ENCODE measurements around a stretch of chr2.

- PRO-cap = no peak
Observed at GRCh38 chr2:202292517-202293469, 27.2 kb downstream of the NOP58 start.

GRCh38 chr2:202300003-202300481 is 34.5 kb downstream of the NOP58 start:
- PRO-cap = no peak

- PRO-cap = no peak
Observed at GRCh38 chr2:202555925-202556687, 78.7 kb upstream of the FAM117B start.

GRCh38 chr2:202638102-202638375 is 3.3 kb downstream of the FAM117B start:
- PRO-cap = no peak

GRCh38 chr2:202805996-202806502 is 65.5 kb downstream of the ICA1L start:
- PRO-cap = no peak

DNA sequence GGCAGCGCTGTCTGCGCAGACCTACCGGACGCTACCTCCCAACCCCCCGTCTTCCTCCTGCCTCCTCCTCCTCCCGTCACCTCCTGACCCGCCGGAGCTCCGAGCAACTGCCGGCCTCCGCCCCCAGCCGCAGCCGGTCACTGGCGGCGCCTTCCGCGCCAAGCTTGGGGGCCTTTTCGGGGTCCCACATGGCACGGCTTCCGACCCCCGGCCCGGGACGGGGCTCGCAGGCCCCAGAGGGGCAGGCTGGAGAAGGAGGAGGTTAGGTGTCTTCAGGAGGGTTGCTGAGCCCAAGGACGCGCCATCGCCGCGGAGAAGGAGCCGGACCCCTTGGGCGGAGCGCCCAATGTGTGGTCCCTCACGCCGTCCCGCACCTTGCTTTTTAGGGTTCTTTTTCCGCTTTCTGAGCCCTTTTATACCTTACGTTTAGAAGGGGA is 372 bp downstream of the CARF start:
- PRO-cap = unidirectional peak, minus-strand start at position 85 of the sequence

DNA sequence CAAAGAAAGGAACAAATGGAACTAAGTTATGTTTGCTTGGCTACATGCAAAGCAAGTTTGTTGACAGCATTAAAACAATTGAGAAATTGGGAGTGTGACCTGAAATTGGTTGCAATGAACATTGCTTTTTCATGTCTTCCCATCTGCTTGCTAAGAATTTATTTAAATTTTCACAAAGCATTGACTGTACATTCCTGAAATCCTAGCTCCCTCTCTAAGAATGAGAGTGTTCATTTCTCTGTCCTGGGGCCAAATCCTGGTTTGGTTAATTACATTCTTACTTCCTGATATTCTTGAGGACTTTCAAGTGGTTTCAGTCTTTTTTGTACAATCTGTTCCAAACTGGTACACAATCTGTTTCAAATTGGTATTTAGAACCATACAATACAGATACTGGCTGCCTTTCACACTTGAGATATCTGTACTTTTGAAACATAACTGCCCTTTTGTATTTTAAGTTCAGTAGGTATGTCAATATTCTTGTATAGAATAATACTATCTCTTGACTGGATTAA is 1.1 kb upstream of the RAPH1 start:
- PRO-cap = no peak

- PRO-cap = no peak
Observed at GRCh38 chr2:203604049-203604452, 69.0 kb upstream of the RAPH1 start.

DNA sequence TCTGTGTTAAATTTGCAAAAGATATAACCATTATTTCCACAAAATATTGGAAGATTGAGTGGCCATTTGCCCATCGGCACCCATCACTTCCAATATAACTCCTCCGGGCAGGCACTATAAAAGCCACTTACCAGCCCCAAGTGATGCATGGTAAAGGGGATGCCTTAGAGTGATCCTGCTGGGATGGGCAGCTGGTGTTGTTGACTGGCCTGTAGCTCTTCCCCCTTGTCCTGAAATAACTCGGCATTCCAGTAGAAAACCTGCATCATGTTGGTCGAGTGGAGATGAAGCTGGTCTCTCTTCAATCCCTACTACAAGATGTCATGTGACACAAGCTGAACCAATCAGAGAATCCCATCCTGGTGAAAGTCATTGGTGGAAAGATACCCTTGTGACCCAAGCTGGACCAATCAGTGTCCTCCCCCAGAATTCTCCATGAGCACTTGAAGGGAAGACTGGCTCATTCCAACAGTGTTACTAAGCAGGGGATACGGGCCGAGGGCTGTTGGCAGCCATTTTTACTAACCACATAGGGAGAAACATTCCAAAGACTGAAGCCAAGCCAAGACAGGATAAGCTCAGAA is 298.2 kb downstream of the ICOS start:
- PRO-cap = no peak

- PRO-cap = no peak
Observed at GRCh38 chr2:205253186-205253781, 429.0 kb upstream of the NRP2 start.

GRCh38 chr2:205565732-205566553 is 116.4 kb upstream of the NRP2 start:
- PRO-cap = no peak

DNA sequence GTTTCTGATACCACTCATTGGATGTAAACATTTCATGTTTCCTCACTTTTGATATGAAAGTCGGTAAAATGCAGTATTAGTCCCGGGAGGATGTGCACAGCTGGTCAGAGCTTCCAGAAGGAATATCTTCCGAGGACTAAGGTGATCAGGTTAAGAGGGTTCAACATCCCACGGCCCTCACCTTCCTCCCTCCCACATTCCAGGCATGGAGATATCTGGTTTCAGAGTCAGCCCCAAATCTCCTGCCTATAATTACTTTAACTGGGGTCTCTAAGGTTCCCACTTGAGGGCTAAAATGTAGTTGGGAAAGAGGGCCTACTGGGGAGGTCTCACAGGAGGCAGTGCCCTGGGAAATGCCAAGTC is 65.9 kb upstream of the NRP2 start:
- PRO-cap = no peak

- PRO-cap = no peak
Observed at GRCh38 chr2:205683600-205684715, 1.7 kb downstream of the NRP2 start.

- PRO-cap = no peak
Observed at GRCh38 chr2:205703935-205704532, 21.7 kb downstream of the NRP2 start.

DNA sequence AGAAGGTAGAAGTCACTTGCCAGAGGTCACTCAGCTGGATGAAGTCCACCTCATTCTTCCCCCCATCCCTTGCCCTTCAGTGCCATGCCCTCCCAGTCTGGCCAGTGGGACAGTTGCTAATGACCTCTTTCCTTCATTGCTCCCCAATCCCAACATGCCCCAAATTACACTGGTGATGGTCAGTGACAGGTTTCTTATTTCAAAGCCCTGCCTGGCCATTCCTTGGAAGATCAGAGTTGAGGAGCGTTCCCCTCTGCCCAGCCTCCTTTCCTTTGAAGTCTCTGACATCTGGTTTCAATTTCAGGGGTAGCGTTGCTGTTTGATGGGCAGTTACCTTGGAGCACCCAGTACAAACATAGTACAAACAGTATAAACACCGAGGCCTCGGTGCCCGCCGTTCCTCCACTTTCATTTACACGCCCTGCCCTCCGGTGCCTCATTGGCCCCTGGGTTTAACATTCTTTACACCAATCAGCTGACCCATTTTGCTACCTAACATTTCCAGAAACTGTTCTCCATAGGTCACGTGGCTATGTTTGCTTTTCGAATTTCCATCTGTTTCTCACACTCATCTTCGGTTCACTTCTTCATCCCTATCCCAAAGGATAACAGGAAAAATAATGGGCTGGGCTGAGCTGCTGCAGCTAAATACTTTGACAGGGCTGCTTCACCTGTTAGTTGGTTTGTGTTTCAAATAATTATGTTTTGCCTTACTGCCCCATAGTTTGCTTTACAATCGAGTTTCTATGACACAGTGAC is 65.6 kb downstream of the NRP2 start:
- PRO-cap = bidirectional peak, plus-strand start at position 405 of the sequence, minus-strand start at position 274 of the sequence; unidirectional peak, minus-strand start at position 414 of the sequence

DNA sequence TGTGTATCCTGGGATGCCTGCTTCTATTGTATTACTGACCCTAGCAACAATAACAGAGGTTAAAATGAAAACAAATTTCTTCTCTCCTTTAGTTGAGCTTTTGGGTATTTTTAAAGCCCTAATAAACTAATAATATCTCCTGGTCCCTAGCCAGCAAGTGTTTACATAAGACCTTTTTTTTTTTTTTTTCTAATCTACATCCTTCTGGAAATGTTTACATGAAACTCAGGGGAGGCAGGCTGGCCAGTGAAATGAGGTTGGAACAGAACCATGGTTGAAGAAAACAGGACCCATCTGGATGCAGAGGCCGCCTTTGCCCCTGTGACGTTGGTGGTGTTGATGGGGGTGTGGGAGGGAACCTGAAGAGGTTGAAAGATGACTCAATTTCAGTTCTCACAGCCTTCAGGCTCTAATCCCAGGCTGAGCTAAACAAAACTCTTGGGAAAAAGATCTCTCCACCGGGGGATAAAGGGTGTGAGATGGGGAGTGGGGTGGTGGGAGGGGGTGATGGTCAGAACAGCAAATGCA is 118.5 kb downstream of the NRP2 start:
- PRO-cap = no peak

DNA sequence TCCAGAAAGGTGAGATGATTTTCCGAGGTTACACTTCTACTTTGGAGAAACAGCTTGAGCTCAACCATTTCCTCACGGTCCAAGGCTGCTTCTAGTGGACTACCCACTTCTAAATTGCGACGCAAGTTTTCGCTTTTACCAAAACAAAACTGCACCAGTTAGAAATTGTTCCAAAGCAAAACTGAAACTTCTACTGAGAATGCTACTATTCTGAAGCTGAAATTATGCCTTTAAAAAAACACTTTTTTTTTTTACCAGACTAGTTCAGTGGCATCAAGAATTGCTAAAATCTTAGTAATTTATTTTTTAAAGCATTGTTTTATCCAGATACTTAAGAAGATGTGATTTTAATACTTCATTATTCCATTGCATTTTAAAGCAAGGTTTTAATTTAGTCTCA is 101.5 kb downstream of the INO80D start:
- PRO-cap = no peak

DNA sequence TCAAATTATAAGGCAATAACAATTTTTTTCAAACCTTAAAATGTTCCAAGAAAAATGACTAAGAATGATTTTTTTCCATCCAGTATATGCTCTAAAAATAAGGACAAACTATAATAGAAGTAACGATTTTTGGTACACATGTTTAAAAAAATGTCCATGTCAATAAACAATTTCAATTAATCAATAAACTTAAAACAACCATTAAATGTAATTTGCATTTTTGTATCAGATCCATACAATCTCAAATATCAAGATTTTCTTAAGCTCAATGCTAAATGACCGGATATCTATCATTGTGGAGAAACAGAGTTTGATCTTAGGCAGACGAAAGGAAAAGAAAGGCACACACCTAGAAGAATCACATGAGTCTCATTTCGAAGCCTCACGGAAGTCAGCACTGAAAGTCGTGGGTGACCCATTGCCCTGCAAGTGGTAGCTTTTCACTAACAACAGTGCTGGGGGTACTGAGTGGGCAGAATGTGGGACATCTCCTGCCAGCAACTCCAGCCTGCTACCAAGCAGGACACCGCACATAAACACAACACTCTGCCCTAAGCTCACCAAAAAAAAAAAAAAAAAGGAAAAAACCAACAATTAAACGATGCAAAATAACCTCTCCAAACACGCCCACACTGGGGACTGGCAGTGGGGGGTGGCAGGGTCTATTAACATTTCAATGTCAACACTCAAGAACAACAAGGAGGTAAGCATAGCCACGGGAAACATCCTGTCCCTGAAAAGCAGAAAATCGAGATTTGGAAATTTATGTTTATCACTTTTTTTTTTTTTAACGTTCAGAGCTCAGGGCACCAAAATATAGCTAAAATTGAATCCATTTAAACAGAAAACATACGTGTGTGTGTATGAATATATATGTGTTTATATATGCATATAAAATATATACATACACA is 2.4 kb downstream of the INO80D start:
- PRO-cap = no peak

- PRO-cap = no peak
Observed at GRCh38 chr2:206150903-206151598, 8.2 kb downstream of the NDUFS1 start.

GRCh38 chr2:206158856-206159238 is 397 bp downstream of the NDUFS1 start:
- PRO-cap = no peak

All from gallbladder (tissue), 1 donor.